Umbilical cord (tissue), 2 donors: ENCODE measurements around a stretch of chr22.

GRCh38 chr22:36659535-36660876 lies 43.5 kb downstream of the CACNG2 start:
- RAMPAGE, long total RNA = no peak

GRCh38 chr22:36781945-36782361 lies 6.0 kb upstream of the IFT27 start:
- RAMPAGE, long total RNA = no peak

- RAMPAGE, long total RNA = no peak
Observed at GRCh38 chr22:36817354-36817661, 473 bp upstream of the PVALB start.

DNA sequence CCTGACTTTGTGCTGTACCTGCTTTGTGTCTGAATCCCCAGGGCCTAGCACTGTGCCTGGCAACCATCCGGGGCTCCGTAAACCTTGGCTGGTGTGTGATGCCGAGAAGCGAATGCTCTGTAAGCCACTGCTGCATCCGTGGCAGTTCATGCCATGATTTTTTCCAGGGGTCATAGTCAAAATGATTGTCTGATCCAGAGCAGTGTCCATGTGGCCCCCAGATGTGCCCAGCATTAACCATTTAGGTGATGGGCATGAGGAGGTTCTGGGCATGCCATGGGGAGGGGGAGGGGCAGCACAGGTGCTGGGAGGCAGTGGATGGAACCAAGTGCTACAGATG lies 14.2 kb upstream of the NCF4 start:
- RAMPAGE, long total RNA = no peak

DNA sequence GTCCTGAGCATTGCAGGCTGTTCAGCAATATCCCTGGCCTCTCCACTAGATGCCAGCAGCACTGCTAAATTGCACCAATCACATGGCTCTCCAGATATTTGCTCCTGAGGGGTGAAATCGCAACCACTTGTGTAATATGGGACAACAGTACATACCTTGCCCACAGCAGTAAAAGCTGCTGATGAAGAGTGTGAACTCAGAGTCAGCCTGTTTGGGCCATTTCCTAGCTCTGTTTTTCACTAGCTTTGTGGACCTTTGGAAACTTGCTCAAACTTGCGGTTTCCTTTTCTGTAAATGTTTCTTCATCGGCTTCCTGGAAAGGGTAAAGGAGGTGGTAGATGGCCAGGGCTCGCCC lies 12.9 kb downstream of the NCF4 start:
- RAMPAGE, long total RNA = no peak

- RAMPAGE, long total RNA = no peak
Observed at GRCh38 chr22:37012009-37012784, 4.5 kb upstream of the TEX33 start.

DNA sequence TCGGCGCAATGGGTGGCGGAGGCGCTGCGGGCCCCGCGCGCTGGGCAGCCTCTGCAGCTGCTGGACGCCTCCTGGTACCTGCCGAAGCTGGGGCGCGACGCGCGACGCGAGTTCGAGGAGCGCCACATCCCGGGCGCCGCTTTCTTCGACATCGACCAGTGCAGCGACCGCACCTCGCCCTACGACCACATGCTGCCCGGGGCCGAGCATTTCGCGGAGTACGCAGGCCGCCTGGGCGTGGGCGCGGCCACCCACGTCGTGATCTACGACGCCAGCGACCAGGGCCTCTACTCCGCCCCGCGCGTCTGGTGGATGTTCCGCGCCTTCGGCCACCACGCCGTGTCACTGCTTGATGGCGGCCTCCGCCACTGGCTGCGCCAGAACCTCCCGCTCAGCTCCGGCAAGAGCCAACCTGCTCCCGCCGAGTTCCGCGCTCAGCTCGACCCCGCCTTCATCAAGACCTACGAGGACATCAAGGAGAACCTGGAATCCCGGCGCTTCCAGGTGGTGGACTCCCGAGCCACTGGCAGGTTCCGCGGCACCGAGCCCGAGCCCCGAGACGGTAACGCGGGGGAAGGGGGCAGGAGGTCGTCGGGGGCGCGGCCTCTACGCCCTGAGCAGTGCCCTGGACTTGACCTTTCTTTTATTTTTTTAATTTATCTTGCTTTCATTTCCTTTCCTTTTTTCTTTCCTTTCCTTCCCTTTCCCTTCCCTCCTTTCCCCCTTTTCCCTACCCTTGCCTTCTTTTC lies 4.9 kb downstream of the MPST start:
- RAMPAGE, long total RNA = no peak

DNA sequence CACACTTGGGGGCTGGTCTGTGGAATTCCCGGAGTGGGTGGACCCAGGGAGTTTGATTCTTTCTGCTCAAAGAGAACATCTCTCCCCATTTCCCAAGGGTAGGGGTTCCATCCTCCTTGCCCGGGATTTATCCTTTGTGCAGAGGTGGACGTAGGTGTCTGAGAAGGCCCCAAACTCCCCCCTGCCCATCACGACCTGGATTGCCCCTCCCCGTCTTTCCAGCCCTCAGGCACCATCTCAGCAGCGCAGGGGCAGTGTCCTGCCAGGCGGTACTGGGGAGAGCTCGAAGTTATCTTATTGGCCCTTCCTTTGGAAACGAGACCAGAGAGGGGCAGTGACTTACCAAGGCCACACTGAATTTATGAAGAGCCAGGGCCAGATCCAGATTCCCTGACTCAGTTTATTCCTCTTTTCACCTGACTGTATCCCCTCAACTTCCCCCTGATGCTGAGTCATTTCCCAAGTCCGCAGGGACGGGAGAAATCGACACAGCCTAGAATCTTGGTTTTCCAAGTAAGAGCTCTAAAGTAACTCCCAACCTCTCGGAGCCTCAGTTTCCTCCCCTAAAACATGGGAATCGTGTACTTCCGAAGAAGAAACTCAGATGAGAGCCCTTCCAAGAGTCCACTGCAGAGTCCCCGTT lies 10.8 kb downstream of the MPST start:
- RAMPAGE, long total RNA = no peak

- RAMPAGE, long total RNA = no peak
Observed at GRCh38 chr22:37032401-37033468, 13.2 kb downstream of the MPST start.

GRCh38 chr22:37100476-37101066 lies 8.9 kb downstream of the TMPRSS6 start:
- RAMPAGE, long total RNA = no peak

DNA sequence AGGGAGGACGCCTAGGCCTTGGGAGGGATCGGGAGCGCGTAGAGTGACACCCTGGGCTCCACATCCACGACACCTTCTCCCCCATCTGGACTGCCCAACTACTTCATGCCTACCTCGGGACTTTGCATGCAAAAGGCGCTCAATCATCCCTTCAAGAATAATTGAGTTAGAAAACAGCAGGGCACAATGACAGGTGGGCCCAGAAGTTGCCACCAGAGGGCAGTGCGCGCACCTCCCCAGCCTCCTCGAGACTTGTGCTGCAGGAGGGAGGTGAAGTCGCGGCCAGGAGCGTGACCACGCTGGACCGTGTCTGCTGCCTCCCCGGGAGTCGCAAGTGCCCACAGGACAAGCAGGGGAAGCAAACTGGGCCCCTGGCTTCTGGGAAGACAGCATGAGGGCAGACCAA lies 16.8 kb upstream of the IL2RB start:
- RAMPAGE, long total RNA = no peak

- RAMPAGE, long total RNA = no peak
Observed at GRCh38 chr22:37167176-37167770, 17.6 kb upstream of the IL2RB start.

DNA sequence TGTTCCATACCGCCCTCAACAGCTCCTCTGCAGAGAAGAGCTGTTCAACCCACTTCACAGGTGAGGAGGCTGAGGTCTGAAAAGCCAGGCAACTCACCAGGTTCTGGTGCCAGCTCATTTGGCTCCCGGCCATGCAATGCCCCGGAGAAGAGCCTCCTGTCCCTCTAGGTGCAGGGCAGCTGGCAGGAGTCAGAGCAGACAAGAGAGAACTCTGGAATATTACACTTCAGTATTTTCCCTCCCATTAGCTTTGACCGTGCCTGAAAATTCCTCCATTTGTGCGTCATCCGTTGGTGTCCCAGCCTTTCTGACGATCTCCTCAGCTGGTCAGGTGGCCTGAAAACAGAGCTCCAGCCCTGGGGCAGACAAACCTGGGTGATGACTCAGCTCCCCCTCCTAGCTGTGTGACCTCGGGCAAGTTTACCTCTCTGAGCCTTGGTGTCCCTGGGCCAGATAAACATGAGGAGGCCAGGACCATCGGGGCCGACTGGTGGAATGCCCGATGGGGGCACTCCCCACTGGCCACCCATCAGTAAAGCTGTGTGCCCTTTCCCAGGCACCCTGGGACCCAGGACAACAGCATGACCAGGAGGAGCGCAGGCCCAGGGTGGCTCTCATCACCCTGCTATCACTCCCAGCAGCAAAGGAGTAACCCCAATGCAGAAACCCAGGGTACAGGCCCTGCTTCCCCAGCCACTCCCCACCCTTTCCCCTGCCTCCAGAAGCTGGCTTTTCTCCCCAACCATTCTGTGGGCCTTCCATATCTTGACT lies 9.6 kb upstream of the C1QTNF6 start:
- RAMPAGE, long total RNA = no peak

- RAMPAGE, long total RNA = no peak
Observed at GRCh38 chr22:37298424-37298815, 16.1 kb downstream of the CYTH4 start.

GRCh38 chr22:37302381-37303382 lies 20.4 kb downstream of the CYTH4 start:
- RAMPAGE, long total RNA = no peak

DNA sequence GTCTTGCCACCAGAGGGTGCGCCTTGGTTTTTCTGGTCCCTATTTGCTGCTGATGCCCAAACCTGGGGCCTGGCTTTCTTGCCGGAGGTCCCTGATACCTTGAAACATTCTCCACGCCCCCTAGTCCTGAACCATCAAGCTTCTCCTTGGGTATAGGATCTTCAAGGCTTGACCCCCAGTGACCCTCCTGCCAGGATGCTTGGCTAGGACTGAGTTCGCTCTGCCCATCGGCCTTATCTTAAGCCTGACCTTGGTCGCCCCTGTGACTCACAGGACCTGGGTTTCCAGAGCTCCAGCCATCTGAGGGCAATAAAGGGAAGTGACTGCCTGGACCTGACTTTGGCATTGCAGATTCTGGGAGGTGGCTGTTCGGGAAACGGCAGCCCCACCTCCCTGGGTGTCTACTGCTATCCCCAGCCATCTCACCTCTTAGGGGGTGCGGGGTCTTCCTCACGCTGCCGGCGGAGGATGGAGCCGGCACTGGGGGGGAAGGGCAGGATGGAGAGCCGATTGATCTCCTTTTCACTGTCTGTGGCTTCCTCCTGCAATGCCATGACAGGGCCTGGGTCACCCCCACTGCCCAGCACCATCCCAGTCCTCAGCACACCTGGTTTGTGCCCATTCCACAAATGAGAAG lies 15.3 kb downstream of the CARD10 start:
- RAMPAGE, long total RNA = no peak

GRCh38 chr22:37515903-37516531 lies 3.2 kb downstream of the CARD10 start:
- RAMPAGE, long total RNA = no peak

GRCh38 chr22:37560601-37561508 lies 575 bp downstream of the CDC42EP1 start:
- RAMPAGE, long total RNA = no peak

GRCh38 chr22:37607832-37608061 lies 887 bp upstream of the GGA1 start:
- RAMPAGE, long total RNA = no peak

GRCh38 chr22:37609121-37609289 lies 371 bp downstream of the GGA1 start:
- RAMPAGE, long total RNA = no peak